Diencephalon (tissue), 2 donors: ENCODE measurements around a stretch of chr2.

GRCh38 chr2:201283156-201283355, 22.7 kb downstream of the CASP8 start:
- RAMPAGE, long total RNA = no peak

DNA sequence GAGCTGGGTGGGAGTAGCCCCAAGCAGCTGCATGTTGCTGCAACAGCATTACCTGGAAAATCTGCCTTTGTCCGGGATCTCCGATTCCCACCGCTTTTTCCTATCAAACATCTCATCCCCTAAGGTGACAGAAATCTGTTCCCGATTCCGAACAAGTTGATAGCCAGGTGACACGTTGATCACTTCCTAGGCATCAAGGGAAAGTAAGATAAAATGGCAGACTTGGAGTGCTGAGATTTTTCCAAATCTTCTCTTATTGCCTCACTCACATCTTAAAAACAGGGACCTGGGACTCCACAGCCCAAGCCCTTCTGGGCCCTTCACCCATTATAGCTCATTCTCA, 10.7 kb downstream of the FLACC1 start:
- RAMPAGE, long total RNA = no peak

DNA sequence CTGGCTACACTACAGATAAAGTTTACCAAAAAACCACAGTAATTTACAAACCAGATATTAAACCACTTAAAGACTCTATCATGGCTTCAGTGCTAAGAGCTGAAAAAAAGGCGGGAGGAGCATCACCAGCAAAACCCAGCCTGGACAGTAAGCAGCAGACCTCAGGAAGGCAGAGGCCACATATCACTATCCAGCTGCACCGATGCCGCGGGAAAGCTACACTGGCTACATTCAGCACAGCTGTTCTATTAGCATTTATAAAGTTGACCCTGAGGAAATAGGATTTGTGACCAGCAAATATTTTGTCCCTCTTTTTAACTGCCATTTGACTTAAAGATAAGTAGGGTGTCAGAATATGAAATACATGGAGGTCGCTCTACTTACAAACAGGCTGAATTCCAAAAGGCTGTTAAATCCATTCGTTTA, 18.2 kb downstream of the TRAK2 start:
- RAMPAGE, long total RNA = no peak

GRCh38 chr2:201723170-201723677, 24.8 kb upstream of the MPP4 start:
- RAMPAGE, long total RNA = no peak

DNA sequence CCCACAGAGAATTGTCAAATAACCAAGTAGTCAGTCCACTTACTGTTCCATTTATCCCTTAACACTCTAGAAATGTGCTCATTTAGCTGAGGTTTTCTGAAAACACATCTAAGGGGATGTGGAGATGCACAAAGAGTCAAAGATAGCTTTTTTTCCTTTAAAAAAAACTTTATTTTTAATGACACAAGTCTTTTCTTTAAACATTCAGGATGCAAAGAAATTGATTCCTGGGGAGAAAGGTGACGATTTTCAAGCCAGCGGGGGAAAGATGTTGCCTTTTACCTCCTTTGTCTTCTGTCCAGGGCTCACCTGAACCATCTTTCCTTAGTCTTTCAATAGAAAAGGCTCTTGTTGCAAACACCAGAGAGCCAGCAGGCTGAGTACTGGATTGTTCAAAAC, 55.6 kb upstream of the FZD7 start:
- RAMPAGE, long total RNA = no peak

- RAMPAGE, long total RNA = no peak
Observed at GRCh38 chr2:201995868-201996413, 37.7 kb upstream of the FZD7 start.

GRCh38 chr2:201996609-201996971, 37.1 kb upstream of the FZD7 start:
- RAMPAGE, long total RNA = no peak

GRCh38 chr2:202009070-202009765, 24.4 kb upstream of the FZD7 start:
- RAMPAGE, long total RNA = no peak

- RAMPAGE, long total RNA = no peak
Observed at GRCh38 chr2:202113496-202113945, 40.5 kb downstream of the KIAA2012 start.

- RAMPAGE, long total RNA = no peak
Observed at GRCh38 chr2:202161397-202161918, 76.9 kb downstream of the SUMO1 start.

GRCh38 chr2:202237501-202238402, 645 bp downstream of the SUMO1 start:
- RAMPAGE, long total RNA = no peak

GRCh38 chr2:202504003-202504479, 127.9 kb downstream of the BMPR2 start:
- RAMPAGE, long total RNA = no peak

DNA sequence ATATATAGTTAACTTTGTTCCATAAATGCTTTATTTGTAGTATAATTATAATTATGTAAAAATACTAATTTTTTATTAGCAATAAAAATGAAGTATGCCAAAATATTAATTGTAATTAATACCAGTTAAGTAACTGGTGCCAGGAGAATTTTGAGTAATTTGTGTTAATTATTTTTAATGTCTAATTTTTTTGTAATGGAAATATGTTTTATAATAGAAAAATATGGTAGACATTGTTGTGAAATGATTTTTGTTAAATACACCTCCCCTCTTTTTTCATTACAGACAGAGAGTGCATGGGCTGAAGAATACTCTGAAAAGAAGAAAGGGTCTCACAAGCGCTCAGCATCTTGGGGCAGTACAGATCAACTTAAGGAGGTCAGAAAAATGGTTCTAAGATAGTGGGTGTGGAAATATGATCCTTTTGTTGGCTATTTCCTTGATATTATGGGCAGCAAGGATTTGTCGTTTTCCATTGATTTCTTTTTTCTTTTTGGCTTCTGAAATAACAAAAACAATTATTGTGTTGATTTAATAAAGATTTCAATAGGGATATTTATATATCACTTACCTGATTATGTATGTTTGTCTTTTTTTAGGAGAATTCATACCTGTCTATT, 90.0 kb downstream of the FAM117B start:
- RAMPAGE, long total RNA = no peak

GRCh38 chr2:202807103-202807855, 64.3 kb downstream of the ICA1L start:
- RAMPAGE, long total RNA = no peak

DNA sequence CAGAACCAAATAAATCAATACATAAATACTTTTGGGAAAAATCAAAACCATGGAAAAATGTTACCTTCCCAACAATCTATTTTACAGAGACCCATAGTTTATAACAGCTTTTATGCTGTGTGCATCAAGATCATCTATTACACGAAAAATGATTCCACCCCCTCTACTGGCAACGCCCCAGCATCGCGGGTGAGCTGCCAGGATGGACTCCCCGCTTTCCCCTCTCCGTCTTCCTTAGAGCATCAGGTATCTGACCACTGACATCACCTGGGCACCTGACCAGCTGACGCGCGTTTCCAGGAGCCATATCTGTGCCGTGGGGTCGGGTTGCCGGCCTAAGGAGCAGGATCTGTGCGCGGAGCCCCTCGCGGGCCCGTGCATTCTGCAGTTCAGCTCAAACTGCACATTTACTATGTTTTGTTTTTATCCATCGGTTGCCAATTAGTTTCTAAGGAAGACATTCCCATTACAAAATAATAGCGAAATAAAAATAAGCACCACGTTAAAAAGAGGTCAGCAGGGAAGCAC, 839 bp downstream of the ICA1L start:
- RAMPAGE, long total RNA = start-site peak on the minus strand centred at position 184 of the sequence, 137 bp wide, 617 and 319 reads in 2 replicates; start-site peak on the plus strand centred at position 314 of the sequence, 50 bp wide, 10 and 11 reads in 2 replicates

DNA sequence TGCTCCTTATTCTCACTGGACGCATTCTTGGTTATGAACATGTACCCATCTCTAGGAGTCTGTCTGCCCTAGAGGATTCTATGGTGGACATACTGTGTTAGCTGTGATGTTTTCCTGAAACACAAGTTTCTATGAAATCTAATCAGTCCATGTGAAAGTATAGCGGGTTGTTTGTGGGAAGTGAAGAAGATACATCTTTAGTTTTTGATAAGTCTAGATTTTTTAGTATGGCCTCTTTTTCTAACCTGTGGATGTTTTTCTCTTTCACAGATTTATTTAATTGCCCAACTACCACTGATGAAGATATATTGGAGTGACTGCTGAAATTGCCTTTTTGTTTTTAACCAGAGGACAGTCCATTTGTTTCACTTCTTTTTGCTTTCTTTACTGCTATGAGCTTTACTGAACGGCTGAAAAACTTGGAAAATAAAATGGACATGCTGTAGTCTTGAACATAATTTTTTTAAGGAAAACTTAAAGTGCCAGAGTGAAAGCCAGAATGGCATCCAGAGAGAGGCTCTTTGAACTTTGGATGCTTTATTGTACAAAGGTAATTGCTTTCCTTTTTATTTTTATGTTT, 1.3 kb downstream of the NBEAL1 start:
- RAMPAGE, long total RNA = no peak

DNA sequence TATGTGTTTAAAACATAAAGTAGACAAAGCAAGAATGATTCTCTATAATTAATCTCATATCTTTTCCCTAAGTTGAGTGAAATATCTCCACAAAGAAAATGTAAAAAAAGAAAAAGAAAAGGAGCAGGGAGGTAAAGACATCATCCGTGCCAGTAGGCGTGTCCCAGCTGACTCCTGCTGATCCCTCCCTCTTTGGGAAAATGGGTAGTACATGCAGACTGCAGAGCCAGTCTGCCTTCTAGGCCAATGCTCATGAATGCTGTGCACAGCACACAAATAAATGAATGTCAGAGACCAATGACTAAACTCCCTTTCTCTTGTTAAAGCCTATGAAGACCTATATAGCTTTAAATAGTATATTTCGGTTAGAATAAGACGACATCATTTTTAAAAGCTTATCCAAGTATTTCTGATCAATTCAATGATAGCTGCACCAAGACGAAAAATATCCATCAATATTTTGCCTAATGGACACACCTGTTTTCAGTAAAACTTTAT, 64.7 kb downstream of the RAPH1 start:
- RAMPAGE, long total RNA = no peak

DNA sequence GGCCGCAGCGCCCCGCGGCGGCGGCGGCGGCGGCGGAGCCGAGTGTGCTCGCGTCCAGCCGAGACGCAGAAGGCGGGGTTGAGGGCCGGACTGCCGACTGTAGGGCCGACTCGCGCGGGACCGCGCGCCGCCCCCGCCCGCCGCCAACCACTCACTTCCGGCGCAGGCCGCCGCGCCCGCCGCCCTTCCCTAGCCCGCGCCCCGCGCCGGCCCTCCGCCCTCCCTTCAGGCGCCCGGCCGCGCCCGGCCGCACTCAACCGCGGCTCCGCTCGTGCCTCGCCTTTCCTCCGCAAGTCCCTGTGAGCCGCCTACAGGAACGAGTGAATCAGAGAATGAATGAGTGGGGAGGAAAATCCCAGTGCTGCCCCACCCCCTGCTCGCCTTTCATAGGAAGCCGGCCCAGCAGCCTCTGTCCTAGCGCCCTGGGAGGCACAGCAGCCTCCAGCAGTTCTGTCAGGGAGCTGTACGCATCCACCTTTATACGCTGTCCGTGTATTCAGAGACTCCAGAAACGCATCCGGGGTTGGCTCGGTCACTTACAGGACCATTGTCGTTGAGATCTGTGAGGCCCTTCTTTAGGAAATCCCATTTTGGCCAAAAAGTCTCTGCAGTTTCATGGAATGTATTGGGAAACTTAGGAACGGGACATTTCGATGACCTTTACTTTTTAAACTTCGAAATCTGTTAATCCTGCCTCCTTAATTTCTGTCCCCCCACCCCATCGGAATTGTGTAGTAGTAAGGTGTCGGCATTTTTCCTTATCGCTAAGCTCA, 415 bp upstream of the RAPH1 start:
- RAMPAGE, long total RNA = no peak

GRCh38 chr2:203580772-203581306, 45.7 kb upstream of the RAPH1 start:
- RAMPAGE, long total RNA = no peak

- RAMPAGE, long total RNA = no peak
Observed at GRCh38 chr2:203584774-203585324, 49.7 kb upstream of the RAPH1 start.